Myometrial cell (primary cell): ENCODE data around the gene NEDD4L.

GRCh38 chr18:58013586-58014322 lies 30.3 kb upstream of the NEDD4L start:
- RAMPAGE, long total RNA = no peak

GRCh38 chr18:58044184-58044944 lies at the start of gene NEDD4L:
TSS of gene NEDD4L (plus strand) at chr18:58044226.
- RAMPAGE, long total RNA = no peak

- RAMPAGE, long total RNA = no peak
These were observed 161.2 kb downstream of the NEDD4L start for GRCh38 chr18:58204923-58205886.

DNA sequence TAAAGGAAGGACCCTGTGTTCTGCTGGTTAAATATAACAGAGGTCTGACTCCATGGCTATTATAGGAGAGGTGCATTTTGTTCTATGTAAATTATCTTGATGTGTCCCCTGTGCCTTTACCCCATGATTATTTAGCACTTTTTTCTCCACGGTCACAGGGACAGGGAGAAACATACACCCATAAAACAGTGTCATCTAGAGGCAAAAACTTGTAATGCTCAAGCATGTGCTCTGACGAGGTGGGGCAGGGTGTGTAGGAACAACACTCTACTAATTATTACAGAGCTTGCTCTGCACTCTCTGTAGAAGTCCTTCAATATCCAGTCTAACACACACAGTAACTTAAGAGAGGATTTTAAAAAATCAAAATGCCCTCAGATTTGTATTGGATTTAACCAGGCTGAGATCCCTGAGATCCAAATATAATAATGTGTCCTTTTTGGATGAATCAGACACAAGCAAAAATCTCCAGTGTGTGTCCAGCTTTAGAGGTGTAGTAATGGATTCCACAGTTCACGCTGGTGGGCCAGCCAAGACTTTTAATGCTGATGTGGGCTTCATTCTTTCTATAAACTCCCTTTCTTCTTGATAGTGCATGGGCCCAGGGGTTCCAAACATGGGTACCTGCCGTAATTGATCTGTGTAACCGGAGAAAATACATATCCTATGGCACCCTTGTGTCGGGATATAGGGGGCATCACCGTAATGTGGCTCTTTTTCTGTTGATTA lies 188.1 kb downstream of the NEDD4L start:
- RAMPAGE, long total RNA = no peak

DNA sequence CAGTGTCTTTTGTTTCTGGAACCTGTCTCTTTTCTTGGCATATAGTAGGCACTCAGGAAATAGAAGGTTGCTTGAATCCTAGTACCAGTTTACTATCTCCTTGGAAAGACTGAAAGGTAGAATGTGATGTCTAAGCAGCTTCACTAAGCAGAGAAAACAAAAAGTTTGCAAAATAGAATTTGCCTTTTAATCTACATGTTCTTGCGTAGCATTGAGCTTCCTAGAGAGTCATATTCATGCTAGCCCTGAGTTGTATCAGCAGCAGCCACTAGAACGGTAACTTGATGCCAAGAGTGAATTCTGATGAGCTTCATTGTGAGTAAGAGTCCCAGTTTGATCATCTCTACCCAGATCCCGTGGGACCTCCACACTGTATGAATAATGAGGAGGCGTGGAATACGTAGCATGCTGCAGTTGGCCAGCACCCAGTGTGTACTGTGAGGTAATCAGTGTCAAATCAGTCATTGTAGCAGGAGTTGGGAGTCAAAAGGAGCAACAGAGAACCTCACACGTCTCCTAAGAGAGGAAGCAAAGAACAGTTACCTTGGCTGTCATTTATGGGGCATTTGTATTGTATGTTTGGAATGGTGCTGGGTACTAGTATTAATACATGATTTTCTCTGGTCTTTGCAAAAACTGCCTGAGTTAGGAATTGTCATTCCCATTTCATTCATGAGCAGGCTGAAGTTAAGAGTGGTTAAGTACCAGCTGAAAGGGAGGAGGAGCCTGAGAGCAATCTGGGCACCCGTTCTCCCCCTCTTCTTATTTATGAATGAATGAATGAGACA lies 197.9 kb downstream of the NEDD4L start:
- RAMPAGE, long total RNA = no peak

- RAMPAGE, long total RNA = no peak
These were observed 229.0 kb downstream of the ALPK2 start for GRCh38 chr18:58399829-58400362.

- RAMPAGE, long total RNA = no peak
These were observed 225.8 kb downstream of the ALPK2 start for GRCh38 chr18:58402994-58403525.

DNA sequence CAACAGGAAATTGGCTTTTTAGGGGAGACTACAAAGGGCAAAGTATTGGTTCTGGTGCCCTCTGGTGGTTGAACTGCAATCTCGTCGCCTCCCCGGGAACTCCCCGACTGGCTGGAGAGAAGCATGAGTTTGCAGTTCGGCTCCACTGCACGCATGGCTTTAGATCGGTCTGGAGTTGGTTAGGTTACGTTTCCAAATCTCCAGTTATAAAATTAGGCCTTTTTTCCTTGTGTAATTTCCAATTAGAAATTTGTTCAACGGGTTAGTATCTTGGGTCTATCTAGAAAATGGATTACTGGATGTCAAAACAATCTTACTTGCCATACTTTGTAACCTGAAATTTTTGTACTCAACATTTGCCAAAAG lies 135.0 kb downstream of the ALPK2 start:
- RAMPAGE, long total RNA = no peak

DNA sequence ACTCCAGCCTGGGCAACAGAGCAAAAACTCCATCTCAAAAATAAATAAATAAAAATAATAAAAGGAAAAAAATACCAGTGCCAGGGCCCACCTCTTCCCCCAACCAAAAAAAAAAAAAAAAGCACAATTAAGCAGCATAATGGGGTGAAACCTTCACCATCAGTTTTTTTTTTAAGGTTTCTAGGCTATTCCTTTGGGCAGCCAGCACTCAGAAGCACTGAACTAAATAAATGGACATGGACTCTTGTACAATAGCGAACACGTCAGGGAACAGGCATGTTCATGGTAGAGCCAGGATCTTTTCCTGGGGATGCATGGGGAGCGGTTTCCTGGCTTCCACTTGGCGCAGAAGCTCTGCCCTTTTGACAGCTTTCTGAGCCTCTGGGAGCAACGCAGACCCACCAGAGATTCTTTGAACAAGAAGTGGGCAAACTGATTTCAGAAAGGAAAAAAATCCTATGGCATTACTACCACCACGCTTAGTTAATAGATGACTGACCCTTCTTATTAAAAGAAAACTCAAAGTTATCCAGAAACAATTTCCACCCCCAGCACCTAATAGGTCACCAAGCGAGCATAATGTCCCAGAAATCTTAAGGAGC lies 34.9 kb downstream of the ALPK2 start:
- RAMPAGE, long total RNA = no peak

DNA sequence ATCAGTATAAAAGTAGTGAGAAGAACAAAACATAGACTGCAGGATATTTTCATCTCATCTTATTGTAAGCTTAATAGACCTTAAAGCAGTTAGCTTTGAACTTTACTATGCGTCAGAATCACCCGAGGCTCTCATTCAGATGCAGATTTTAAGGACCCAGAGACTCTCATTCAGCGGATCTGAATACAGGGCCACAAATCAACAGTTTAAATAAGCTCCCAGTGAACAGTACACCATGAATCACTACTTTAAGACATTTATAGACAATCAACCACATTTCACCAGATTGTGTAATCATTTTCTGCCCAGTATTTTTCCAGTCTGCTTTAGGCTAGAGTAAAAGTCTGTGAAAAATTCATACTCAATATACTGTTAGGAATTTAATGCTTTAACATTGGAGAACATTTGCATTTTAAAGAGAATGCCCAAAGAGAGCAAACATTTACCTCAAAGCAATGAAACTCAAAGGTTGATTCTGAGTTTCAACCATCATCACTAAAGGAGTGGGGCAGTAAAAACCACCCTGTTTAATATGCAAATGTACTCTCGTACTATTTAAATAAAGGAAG lies 10.9 kb upstream of the ALPK2 start:
- RAMPAGE, long total RNA = no peak

DNA sequence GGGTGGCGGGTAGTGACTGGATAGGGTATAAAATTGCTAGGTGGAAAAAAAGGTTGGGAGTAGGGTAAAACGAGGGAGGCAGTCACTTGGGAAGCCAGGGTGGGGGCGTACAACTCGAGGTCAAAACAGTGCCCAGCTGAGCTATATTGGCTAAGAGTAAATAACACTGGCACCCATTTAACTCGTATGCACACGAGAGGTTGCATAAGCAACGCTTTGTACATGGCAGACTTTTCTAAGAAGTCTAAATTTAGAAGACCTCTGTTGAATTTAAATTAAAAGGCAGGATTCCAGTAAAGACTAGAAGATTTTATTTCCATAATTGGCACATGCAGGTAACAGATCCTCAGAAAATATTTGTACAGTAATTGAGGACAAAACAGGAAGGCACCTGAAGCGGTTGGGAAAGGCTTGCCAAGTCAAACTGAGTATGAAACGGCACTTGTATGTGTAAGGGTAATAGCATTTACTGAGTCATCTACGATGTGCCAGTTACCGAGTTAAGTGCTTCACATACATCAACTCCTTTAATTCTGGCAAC lies 1.5 kb upstream of the MALT1 start:
- RAMPAGE, long total RNA = no peak

DNA sequence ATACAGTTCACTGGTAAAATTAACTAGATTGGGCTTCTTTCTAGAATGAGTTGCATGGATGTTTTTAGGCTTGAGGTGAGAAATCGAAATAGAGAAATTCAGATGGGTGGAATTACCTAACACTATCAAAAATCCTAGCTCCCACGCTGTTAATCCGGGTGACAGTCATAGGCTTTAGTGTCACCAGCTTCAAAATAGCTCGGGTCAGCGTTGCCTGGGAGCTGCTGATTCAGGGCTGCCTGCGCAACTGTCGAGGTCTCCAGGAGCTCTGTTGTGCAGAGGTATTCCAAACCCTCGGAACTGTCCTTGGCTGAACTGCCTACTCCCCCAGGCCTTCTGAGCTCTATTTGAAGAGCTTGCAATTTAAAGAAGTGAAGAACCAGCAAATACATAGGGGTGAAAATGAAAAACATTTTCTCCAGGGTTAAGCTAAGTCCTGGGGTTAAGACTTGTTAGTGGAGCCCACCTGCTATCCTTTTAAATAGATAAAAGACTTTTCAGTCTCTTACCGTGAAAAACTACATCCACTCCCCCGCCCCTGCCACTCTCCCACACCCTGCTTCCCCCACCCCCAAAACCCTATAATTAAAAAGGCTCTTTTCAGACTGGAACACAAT lies 21.3 kb upstream of the ZNF532 start:
- RAMPAGE, long total RNA = no peak

GRCh38 chr18:58942352-58942963 lies 77.8 kb downstream of the ZNF532 start:
- RAMPAGE, long total RNA = no peak

DNA sequence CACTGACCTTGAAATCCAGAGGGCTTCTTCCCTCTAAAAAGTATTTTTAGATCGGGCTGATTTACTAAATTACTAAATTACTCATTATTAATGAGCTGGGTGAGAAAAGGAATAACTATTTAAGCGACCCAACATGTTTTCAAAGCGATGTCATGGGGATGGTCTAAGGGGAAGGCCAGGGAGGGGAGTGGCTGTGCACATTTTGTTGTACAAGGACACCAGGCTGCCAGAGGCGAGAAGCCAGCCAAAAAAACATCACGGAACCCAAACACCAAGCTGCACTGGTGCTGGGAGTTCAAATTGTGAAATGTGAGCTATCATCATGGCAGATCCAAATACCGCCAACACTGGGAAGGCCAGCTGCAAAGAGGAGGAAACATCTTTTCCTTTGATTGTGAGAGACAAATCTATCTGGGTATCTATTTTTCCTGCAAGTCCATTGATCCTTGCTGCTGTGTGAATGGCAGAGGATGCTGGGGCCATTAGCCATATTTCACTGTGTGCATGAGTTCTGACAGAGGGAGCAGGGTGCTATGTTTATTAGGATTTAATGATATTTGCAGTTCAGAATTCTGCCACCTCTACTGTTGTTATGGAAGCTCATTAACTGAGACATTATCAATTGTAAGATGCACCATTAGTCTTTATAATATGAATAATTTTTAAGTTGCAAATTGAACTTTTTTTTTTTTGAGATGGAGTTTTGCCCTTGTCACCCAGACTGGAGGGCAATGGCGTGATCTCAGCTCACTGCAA lies 150.9 kb upstream of the LMAN1 start:
- RAMPAGE, long total RNA = no peak

DNA sequence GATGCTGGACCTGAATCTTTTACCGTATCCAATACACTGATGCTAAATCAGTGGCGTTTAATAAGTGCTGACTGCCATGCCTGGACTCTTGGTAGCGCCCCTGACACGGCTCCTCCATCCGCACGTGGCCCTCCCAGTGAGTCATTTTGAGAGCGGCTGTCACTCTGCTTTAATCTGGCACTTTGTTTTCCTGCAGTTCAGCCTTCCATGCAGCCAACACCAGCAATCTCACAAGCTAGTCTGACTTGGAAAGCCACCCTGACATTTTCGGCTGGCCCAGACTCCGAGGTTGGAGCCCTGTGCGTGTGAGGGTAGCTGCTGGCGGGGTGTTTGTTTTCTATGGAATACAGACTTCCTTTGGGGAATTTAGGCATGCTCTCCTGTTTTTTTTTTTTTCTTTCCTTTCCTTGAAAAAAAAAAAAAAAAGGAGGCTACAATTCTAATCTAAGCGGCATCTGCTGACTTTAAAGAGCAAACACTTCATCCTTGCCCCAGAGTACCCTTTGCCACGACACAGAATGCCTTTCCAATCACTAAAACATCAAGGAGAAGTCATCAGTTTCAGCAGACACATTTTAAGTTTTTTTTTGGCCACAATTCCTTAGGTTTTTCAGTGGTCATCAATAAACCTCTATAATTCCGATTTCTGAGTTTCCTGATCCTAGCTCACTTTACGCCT lies 155.3 kb upstream of the LMAN1 start:
- RAMPAGE, long total RNA = no peak

GRCh38 chr18:60320436-60320823 lies 52.1 kb downstream of the MC4R start:
- RAMPAGE, long total RNA = no peak

DNA sequence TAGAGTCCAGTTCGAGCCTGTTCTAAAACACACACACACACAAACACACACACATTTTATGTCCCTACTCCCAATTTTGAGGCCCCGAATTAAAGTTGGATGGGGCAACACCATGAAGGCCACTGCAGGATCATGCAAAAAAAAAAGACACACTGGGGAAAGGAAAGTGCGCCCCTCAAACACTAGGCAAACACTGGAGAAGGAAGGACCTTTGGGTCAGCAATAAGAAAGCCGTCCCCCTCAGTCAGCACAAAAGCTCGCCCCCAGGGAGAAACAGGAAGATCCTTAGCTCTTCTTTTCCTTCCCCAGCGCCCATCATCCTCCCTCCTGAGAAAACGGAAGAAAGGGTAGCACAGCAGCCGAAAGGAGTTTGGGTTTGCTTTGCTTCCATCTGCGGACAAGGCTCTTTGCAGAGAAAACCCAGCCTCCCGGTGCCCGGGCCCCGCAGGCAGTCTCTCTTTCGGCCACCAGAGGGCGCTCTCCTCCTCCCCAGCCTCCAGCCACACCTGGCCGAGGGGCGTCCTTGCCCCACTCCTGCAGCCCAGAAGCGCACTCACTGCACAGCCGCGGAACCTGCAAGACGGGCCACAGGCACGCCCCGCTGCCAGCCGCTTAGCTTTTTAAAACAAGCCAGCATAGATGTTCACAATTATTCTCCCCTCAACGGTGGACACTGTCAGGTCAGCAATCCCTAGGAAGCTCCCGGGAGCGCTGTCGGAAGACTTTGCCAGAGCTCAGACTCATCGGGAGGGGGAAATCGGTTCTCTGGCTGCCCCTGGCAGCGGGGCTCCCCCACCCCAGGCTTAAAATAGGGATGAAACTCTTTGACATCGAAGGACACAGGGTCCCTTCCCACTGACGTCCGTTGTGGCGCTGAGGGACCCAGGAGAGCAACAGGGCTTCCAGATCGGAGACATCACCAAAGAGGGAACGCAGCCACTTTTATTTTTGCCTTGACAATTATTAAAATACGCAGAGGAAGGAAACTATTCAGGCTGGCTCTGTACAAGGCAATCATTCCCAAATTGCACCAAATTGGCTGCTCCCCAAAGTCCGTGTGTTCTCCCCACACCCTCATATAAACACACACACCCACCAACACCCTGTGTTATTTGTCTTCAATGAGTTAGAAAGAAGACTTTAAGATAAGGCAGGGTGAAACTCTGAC lies 248.7 kb downstream of the CDH20 start:
- RAMPAGE, long total RNA = no peak

DNA sequence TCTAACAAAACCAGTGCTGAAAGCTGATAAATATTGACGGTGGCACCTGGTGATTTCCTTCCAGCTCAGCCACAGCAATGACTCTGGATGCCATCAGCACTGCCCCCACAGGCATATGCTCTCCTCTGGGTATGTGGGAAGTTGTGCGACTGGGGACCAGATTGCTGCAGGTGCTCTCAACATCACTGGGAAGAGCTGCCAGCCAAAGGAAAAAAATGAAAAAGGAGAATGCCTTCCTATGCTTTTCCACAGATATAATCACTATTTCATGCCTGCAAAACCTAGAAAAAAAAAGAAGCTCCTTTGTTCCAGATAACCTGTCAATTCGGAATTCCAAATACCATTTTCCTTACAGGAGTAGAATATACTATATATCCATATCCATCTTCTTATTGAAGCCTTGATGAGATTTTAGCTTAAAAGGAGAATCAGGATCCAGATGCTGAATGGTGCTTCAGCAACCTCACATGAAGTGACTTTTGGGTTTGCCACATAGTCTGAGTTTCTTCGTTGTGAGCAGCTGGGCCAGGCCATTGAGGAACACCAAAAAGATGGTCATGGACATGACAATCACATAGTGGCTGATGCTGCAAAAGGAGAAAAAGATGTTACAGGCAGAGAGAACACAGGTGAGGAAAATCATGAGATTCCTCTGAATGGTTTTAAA lies 141.3 kb downstream of the PIGN start:
- RAMPAGE, long total RNA = no peak

DNA sequence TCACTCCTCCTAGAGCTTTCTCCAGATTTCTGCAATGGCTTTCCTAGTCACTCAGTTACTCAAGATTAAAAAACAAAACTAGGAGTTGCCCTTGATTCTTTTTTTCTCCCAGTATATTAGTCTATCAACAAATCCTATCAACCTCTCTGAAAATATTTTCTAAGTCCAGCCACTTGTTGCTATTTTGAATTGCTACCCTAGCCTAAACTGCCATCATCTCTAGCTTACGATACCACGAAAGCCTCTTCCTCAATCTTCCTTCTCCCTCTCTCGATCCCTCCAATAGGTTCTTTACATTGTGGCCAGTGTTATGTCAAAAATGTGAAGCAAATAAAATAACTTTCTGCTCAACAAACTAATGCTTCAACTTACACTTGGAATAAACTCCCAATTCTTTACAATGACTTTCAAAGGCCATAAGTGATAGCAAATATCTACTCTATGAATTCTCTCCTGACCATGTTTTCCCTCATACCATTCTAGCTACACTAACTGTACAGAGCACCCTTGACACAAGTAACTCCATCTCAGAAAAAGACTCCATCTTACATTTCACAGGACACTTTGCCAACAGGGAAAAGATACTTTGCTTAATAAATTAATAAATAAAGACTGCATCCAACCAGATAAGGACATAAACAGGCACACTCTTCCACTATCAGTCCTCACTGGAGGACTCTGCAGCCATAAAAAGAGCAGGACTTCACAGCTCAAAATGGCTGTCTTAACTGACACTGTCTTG lies 129.4 kb downstream of the PIGN start:
- RAMPAGE, long total RNA = no peak

- RAMPAGE, long total RNA = no peak
These were observed 97.6 kb downstream of the PIGN start for GRCh38 chr18:62089205-62089653.